ENCODE results near the gene VPS51.

GRCh38 chr11:64932614-64932958 lies 3.1 kb downstream of the GPHA2 start:
- RAMPAGE, long total RNA = no peak
- RRBS = no CpG with 5 or more reads among the region's 3 CpGs

GRCh38 chr11:65013116-65013942 lies 631 bp upstream of the ARL2 start:
- RAMPAGE, long total RNA = no peak
- RRBS = no CpG with 5 or more reads among the region's 25 CpGs

DNA sequence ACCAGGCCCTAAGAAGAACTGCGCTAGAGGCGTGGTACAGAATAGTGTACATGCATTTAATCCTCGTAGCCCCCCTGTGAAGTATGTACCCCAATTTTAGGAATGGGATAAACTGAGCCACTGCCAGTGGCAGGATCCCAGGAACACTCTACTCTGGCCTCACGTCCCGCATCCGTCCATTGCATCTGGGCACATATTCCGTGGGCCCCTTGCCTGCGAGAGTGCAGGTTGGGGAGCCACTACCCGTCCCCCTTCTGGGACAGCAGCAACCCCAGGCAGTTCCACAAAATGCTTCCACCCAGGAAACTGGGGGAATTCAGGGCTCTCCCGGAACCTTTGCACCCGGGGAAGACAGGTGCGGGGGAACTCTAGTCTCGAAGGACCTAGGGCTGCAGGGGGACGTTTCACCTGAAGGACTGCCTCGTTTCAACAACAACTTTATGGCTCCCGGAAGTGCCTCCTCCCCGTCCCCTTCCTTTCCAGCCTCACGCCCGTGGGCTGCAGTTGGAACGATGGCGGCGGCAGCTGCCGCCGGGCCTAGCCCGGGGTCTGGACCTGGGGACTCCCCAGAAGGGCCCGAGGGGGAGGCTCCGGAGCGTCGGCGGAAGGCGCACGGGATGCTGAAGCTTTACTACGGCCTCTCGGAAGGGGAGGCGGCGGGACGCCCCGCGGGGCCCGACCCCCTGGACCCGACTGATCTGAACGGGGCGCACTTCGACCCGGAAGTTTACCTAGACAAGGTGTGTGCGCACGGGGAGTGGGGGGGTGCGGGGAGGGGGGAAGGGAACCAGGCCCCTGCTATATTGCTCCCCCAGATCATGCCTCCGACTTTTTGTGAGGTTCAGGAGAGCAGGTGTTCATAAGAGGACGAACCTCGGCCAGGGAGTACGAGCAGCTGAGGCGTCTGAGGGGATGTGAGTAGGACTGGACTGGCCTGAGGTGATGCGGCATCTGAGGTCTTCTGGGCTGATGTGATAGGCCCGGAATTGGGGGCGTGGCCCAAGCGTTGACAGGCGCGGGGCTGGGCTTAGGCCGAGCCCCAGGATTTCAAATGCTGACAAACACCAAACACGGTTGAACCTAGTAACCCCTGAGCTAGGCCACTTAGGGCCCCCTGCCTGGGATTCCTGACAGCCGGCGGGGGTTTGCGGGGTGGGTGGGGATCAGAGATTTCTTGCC lies at the start of gene VPS51:
TSS of gene VPS51 (plus strand) at position 476 of the 1,179 bp plus-strand sequence.
- RAMPAGE, long total RNA = start-site peak on the plus strand centred at position 480 of the sequence, 48 bp wide, 68 and 21 reads in 2 replicates
- RRBS = 1% methylated on average over 11 of the region's 64 CpGs

DNA sequence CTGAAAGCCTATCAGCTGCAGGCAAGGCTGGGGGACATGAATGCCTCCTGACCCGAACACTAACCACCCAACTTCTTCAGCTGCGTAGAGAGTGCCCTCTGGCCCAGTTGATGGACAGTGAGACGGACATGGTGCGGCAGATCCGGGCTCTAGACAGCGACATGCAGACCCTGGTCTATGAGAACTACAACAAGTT lies 802 bp downstream of the VPS51 start:
- RAMPAGE, long total RNA = no peak
- RRBS = no CpG with 5 or more reads among the region's 6 CpGs

DNA sequence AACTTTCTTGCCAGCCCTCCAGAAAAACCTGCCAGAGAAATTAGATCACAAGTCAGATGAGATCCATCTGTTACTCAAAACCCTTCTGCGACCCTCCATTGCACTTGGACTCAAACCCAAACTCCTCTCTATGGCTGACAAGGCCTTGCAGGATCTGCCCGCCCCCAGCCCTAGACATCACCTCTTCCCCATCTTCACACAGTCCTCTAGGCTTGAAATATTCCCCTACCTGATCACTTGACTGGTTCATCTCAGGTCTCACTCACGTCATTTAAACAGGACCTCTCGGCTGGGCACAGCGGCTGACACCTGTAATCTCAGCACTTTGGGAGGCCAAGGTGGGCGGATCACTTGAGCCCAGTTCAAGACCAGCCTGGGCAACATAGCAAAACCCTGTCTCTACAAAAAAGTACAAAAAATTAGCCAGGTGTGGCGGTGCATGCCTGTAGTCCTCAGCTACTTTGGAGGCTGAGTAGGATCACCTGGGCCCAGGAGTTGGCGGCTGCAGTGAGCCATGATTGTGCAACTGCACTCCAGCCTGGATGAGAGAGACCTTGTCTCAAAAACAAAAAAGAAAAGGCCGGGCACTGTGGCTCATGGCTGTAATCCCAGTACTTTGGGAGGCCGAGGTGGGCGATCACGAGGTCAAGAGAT lies 1.4 kb upstream of the ZNHIT2 start:
- RAMPAGE, long total RNA = no peak
- RRBS = no CpG with 5 or more reads among the region's 12 CpGs

DNA sequence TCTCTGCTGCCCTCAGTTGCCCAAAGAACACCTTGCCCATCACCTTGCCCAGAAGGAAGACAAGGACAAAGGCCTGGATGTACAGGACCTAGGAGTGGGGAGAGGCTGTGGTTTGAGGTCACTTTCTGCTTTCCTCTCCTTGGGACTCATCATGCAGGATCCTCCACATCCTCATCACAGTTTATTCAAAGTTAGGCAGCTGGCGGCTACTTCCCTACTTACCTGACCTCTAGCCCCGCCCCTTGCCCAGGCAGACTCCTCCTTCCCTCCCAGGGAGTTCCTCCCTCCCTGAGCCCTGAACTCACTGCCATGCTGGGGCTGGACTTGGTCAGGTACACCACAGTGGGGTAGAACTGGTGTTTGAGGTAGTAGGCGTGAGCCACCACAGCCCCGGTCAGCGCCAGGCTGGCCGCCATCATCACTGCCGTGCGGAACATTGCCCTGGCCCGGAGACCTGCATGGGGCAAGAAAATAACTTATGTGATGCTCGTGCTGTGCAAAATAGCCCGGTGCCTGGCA lies 1.1 kb downstream of the SYVN1 start:
- RAMPAGE, long total RNA = no peak
- RRBS = 5% methylated on average over 6 of the region's 11 CpGs

- RAMPAGE, long total RNA = no peak
- RRBS = 40% methylated on average over 1 of the region's 24 CpGs
Measured at GRCh38 chr11:65182181-65183044, 685 bp downstream of the CAPN1 start.

GRCh38 chr11:65279424-65280442 lies 18.0 kb downstream of the POLA2 start:
- RAMPAGE, long total RNA = no peak
- RRBS = no CpG with 5 or more reads among the region's 8 CpGs

- RAMPAGE, long total RNA = no peak
- RRBS = no CpG with 5 or more reads among the region's 31 CpGs
Measured at GRCh38 chr11:65316311-65317517, 2.0 kb downstream of the CDC42EP2 start.

GRCh38 chr11:65322445-65322946 lies 7.8 kb downstream of the CDC42EP2 start:
- RAMPAGE, long total RNA = no peak
- RRBS = no CpG with 5 or more reads among the region's 10 CpGs

DNA sequence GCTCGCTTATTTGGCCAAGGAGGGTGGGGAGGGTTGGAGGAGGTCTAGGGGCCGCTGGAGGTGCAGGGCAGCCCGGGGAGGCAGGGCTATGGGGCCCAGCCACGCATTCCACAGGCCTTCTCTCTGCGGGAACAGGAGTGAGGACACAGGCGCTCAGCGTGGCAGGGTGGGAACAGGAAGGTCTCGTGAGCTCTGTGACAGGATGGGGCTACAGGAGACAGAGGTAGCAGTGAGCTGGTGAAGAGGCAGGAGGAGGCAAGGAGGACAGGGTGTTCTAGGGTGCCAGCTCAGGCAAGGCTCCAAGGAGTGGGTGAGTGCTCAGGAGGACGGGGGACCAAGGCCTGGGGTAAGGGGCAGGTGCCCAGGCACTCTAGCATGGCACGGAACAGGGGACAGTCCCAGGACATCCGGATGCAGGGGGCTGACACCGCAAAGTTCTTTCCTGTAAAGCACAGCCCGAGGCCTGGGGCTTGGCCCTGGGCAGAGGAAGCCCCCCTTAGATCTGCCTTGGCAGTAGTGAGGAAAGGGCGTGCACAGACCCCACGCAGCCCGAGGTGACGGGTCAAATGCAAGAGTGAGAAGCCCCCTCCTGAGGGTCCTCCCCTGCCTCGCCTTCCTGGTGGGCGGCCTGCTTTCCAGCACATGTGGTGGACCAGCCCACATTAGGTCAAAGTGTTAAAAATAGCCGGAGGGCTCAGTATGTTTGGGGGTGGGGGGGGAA lies 31.4 kb downstream of the FRMD8 start:
- RAMPAGE, long total RNA = no peak
- RRBS = no CpG with 5 or more reads among the region's 20 CpGs

- RAMPAGE, long total RNA = no peak
- RRBS = 2% methylated on average over 5 of the region's 20 CpGs
Measured at GRCh38 chr11:65418406-65419479, 32.3 kb downstream of the FRMD8 start.

GRCh38 chr11:65435580-65436404 lies 49.4 kb downstream of the FRMD8 start:
- RAMPAGE, long total RNA = no peak
- RRBS = 25% methylated on average over 3 of the region's 15 CpGs

GRCh38 chr11:65443853-65444281 lies 57.4 kb downstream of the FRMD8 start:
- RAMPAGE, long total RNA = no peak
- RRBS = no CpG with 5 or more reads among the region's 11 CpGs

GRCh38 chr11:65477002-65477389 lies 47.9 kb upstream of the SCYL1 start:
- RAMPAGE, long total RNA = no peak
- RRBS = 0% methylated on average over 6 of the region's 23 CpGs

DNA sequence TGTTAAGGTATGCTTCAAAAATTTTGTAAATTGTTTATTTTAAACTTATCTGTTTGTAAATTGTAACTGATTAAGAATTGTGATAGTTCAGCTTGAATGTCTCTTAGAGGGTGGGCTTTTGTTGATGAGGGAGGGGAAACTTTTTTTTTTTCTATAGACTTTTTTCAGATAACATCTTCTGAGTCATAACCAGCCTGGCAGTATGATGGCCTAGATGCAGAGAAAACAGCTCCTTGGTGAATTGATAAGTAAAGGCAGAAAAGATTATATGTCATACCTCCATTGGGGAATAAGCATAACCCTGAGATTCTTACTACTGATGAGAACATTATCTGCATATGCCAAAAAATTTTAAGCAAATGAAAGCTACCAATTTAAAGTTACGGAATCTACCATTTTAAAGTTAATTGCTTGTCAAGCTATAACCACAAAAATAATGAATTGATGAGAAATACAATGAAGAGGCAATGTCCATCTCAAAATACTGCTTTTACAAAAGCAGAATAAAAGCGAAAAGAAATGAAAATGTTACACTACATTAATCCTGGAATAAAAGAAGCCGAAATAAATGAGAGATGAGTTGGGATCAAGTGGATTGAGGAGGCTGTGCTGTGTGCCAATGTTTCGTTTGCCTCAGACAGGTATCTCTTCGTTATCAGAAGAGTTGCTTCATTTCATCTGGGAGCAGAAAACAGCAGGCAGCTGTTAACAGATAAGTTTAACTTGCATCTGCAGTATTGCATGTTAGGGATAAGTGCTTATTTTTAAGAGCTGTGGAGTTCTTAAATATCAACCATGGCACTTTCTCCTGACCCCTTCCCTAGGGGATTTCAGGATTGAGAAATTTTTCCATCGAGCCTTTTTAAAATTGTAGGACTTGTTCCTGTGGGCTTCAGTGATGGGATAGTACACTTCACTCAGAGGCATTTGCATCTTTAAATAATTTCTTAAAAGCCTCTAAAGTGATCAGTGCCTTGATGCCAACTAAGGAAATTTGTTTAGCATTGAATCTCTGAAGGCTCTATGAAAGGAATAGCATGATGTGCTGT lies 22.1 kb upstream of the SCYL1 start:
- RAMPAGE, long total RNA = no peak
- RRBS = no CpG with 5 or more reads among the region's 6 CpGs

DNA sequence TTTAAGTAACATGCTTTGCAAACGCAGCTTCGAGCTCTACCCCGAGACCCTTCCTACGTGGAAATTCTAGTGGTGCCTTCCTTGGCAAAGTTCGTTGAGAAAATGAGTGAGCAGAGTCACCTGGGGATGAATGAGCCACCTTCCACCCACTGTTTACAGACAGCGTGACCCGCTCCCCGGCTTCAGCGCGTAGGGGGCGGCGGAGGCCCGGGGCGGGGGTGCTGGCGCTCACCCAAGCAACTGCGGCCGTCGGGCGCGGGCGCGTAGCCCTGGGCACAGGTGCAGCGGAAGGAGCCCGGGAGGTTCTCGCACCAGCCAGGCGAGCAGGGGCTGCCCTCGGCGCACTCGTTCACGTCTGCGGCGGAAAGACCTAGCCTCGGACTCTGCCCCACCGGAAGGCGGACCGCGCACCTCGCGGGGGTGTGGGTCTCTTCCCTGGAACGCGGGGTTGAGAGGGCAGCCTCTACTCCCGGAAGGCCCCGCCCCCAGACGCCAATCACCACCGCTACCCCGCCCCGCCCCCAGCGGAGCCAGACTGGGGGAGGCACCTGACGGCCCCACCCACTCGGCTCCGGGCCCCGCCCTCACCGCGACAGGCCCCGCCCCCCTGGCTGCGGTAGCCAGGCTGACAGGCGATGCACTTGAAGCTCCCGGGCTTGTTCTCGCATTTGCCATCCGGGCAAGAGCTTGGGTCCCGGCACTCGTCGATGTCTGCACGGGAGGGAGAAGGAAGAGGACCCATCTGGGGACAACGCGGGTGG lies 11.8 kb downstream of the LTBP3 start:
- RAMPAGE, long total RNA = no peak
- RRBS = 4% methylated on average over 38 of the region's 66 CpGs

GRCh38 chr11:65572630-65573698 lies 626 bp downstream of the FAM89B start:
- RAMPAGE, long total RNA = no peak
- RRBS = 1% methylated on average over 15 of the region's 78 CpGs

DNA sequence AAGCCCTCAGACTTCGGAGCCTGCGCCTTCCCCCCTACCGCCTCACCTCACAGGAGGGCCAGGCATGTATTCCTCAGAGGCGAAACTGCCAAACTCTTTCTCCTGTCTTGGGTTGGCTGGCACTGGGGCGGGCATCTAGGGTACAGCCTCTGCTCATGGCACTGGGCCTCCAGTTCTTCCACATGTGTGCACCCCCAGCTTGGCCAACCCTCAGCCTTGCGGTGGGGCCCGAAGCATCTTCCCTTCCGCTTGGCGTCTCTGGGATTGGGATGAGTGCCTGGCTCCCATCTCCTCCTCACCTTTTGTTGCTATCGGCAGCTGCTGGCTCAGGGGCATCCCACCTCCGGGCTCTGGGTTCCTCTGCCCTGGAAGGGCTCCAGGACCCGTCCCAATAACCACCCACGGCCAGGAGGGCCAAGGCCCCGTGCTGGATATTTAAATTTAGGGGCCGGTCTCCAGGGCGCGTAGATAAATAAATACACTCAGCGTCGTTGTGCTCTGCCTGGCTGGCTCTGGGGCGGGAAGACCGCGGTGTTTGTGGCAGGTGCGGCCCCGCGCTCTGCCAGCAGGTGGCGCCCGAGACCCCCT lies 1.5 kb downstream of the FAM89B start:
- RAMPAGE, long total RNA = no peak
- RRBS = 4% methylated on average over 3 of the region's 27 CpGs

DNA sequence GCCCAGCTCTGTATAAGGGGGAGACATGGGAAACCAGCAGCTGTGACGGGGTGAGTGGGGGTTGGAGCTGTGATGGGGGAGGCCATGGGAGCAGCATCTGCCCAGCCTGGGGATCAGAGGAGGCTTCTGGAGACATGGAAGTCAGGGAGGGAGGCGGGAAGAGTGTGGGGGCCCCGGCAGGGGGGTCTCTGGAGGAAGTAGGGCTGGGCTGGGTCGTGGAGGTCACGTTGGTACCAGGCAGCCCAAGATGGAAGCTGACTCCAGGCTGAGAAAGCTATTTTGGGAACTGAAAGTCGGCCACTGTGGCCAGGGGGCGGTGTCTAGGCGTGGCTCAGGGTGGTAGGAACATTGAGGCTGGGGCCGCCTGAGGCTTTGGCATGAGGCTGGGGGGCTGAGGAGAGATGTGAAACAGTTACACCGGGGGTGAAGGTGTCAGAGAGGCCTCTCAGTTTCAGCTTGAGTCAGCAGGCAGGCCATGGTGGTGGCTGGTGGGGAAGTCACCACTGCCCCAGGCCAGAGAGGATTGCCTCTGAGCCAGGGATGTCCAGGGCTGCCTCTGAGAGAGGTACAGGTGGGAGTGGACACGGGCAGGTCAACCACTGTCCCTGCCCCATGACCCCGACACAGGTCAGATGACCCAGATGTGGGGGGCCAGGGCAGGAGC lies 7.5 kb downstream of the KCNK7 start:
- RAMPAGE, long total RNA = no peak
- RRBS = no CpG with 5 or more reads among the region's 12 CpGs

Data from hepatocyte (in vitro differentiated cells and primary cell).